ENCODE results near the gene DUSP1.

GRCh38 chr5:172452263-172453198 is 1.8 kb downstream of the SH3PXD2B start:
- RRBS, result no CpG with 5 or more reads among the region's 20 CpGs

- RRBS, result 49% methylated on average over 3 of the region's 9 CpGs
These were observed 78.8 kb upstream of the SH3PXD2B start for GRCh38 chr5:172533083-172533474.

- RRBS, result no CpG with 5 or more reads among the region's 12 CpGs
These were observed 67.5 kb upstream of the NEURL1B start for GRCh38 chr5:172573460-172573973.

- RRBS, result no CpG with 5 or more reads among the region's 25 CpGs
These were observed 54.9 kb upstream of the NEURL1B start for GRCh38 chr5:172585802-172586900.

- RRBS, result no CpG with 5 or more reads among the region's 2 CpGs
These were observed 31.4 kb downstream of the NEURL1B start for GRCh38 chr5:172672419-172672897.

DNA sequence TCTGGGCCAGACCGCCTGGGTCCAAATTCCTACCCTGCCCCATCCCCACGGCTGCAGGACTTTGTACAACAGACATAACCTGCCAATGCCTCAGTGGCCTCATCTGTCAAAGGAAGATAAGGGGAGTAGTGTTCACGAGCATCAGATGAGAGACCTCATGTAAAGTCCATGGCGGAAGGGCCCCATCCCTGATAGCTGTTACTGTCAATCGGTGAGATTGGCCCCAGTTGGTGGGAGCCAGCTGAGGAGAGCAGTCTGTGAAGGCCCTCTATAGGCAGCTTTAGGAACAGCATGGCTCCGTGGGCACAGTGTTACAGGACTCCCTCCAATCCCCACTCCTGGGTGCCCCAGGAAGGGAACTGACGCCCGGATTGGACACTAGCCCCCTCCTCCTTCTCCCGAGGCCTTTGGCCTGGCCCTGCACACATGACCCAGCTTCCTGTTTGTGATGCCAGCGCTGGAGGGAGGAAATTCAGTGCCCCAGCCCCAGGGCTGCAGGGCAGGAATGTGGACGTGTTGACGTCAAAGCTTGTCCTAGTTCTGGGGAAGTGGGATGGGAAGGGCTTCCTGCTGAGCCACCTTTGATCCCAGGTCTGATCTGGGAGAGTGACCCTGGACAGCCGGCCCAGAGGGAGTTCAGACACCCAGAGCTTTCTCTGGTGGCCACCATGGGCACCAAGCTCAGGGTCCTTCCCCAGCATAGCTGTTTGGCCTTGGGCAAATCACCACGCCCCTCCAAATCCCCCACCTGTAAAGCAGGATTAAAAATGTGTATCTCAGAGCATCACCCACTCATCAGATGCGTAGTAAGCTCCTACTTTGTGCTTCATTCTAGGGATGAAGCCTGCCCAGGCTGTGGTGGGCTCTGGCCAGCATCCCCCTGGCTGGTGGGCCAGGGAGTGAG is 56.1 kb downstream of the DUSP1 start:
- RRBS, result no CpG with 5 or more reads among the region's 15 CpGs

GRCh38 chr5:172721867-172722393 is 49.1 kb downstream of the DUSP1 start:
- RRBS, result no CpG with 5 or more reads among the region's 11 CpGs

- RRBS, result no CpG with 5 or more reads among the region's 5 CpGs
These were observed 33.5 kb downstream of the DUSP1 start for GRCh38 chr5:172737510-172737877.

- RRBS, result no CpG with 5 or more reads among the region's 2 CpGs
These were observed 29.6 kb downstream of the DUSP1 start for GRCh38 chr5:172741435-172741769.

DNA sequence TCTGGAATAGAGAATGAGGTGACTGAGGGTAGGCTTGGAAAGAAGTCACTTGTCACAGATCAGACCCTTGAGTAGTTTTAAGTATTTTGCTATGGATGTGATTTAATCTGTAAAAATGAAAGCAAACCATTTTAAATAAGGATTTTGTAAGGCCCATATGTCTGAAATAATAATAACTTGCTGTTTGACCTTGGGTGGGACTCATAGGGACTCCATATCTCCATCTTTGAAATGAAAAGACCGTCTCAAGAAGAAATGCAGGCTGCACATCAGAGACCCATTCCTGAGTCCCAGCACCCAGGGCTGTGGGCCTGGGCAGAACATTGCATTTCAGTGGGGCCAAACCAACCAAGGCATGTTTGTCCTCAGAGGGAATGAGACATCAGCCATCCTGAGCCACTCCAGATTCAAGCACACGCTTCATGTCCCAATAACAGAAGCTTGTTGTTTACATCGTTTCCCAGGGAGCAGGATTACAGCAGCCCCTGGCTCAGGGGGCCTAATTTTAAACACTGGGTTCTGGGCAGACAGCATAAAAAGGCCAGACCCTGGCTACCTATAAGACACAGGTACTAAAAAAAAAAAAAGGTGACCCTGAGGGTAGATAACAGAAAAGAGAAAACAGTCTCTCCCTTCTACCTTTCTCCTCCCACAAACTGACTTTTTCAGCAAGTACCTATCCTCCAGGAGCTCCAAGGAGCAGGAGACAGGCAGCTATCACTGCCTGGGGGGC is 24.3 kb downstream of the DUSP1 start:
- RRBS, result no CpG with 5 or more reads among the region's 3 CpGs

- RRBS, result under 1% methylated on average over 66 of the region's 97 CpGs
These were observed at the start of gene DUSP1 for GRCh38 chr5:172770479-172771292. DUSP1 (minus strand) TSS chr5:172771195.

GRCh38 chr5:172805560-172806191 is 28.4 kb upstream of the ERGIC1 start:
- RRBS, result no CpG with 5 or more reads among the region's 8 CpGs

- RRBS, result no CpG with 5 or more reads among the region's 11 CpGs
These were observed 3.2 kb upstream of the ERGIC1 start for GRCh38 chr5:172830546-172831476.

- RRBS, result no CpG with 5 or more reads among the region's 17 CpGs
These were observed 6.1 kb downstream of the ERGIC1 start for GRCh38 chr5:172840016-172840726.

- RRBS, result no CpG with 5 or more reads among the region's 4 CpGs
These were observed 7.0 kb downstream of the ERGIC1 start for GRCh38 chr5:172841033-172841462.

- RRBS, result no CpG with 5 or more reads among the region's 16 CpGs
These were observed 15.5 kb downstream of the ERGIC1 start for GRCh38 chr5:172849212-172850295.

DNA sequence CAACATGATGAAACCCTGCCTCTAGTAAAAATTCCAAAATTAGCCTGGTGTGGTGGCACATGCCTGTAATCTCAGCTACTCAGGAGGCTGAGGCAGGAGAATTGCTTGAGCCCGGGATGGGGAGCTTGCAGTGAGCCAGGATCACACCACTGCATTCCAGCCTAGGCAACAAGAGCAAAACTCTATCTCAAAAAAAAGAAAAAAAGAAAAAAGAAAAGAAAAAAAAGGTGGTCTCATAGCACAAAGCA is 38.5 kb downstream of the ERGIC1 start:
- RRBS, result no CpG with 5 or more reads among the region's 1 CpG

DNA sequence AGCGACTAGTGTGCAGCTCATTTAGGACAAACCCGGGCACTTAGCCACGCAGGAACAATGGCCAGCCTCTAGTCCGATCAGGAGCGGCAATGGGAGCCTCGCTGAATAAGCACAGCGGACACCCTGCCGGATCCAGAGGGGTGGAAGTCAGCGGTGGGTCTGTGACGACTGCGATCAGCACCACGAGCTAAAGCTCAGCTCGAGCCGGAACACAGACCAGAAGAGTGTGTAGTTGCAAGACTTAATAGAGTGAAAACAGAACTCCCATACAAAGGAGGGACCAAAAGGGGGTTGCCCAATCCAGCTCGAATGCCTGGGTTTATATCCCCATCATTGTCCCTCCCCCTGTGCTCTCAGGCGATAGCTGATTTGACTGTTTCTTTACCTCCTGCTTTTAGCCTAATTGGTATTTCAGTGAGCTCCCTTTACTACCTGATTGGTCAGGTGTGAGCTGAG is 53.7 kb upstream of the RPL26L1 start:
- RRBS, result 62% methylated on average over 7 of the region's 16 CpGs

DNA sequence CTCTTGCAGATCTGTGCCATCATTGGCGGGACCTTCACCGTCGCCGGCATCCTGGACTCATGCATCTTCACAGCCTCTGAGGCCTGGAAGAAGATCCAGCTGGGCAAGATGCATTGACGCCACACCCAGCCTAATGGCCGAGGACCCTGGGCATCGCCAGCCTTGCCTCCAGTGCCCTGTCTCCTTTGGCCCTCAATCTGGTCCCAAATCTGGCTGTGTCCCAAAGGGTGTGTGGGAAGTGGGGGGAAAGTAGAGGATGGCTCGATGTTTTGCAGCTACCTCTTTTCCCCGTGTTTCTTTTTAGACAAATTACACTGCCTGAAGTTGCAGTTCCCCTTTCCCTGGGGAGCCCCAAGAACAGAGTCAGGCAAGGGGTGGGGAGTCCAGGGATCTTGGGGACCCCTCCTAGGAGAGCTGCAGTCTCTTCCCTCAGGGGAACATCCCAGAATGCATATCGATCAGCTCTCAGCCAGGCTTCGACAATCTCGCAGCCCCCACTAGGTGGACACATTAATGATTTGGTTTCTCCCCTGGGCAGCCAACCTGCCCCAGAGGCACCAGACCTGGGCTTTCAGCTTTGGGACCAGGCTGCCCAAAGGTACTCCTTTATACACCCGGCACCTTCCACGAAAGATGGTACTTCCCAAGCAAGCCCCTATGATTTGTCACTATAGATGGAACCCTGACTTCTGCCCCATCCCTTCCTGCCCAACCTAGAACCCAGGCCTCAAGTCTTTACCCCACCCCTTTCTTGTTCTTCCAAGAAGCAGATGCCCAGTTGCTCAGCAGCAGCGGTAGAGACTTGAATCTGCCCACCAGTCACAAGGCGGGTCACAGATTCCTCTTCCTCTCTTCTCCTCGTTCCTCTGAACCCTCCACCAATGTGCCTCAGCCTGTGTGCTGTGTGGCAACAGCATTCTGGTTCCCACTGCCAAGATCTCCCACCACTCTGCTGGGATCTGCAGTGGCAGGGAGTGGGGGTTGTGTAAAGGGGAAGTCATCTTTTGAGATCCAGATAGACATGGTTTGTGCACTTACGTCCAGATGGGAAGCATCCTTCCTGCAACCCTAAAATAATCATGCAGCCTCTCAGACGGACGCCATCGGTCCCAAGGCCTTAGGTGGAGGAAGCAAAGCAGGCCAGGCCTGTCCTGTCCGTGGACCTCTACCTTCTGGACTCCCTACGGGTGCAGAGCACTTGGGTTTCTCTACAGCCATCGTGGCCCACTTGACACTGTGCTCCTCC is 8.1 kb upstream of the RPL26L1 start:
- RRBS, result no CpG with 5 or more reads among the region's 24 CpGs

- RRBS, result no CpG with 5 or more reads among the region's 8 CpGs
These were observed 28.1 kb downstream of the ATP6V0E1 start for GRCh38 chr5:173011474-173012168.